H7 (cell line): Measurements from ENCODE around the genes CNDP2, CNDP1 and ZNF236.

DNA sequence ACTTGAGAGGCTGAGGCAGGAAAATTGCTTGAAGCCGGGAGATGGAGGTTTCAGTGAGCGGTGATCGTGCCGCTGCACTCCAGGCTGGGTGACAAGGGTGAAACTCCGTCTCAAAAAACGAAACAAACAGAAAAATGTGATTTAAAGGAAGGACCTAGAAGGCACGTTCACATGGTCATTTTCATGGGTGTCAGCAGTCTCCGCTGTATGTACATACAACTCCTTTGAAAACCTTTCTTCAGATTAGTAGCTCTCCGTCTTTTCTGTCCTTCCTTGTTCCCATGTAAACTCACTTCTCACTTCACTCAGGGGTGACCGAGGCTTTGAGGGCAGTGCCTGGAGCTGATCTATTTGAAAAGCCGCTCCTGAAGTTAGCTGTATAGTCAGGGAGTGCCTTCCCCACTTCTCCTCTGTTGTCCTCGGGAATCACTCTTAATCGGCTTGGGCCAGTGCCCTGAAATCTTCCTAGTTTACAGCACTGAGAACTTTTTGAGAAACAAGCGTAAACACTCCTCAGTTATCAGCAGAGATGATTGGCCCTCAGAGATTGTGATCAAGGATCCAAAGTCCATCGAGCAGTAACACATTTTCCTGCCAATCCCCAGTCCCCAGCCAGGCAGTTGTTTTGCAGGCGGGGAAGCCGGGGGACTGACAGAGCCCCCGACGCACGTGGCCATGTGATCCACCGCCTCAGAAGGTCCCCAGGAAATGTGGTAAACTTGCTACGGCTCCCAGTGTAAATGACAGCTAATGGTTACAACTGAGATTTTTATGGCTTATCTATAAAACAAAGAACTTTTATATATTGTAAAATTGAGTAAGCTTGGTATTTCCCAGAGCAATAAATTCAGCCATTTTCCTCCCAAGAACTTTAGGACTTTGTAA is 53.2 kb downstream of the C18orf63 start:
- RAMPAGE, long total RNA = no peak

- RAMPAGE, long total RNA = no peak
These were observed 840 bp upstream of the DIPK1C start for GRCh38 chr18:74457641-74458654.

GRCh38 chr18:74496173-74497511 is at the start of gene CNDP2:
Gene CNDP2, plus strand, starts transcription at chr18:74496363.
- RAMPAGE, long total RNA = start-site peak on the plus strand at chr18:74496364-74496394, 383 reads

GRCh38 chr18:74500309-74501036 is 4.3 kb downstream of the CNDP2 start:
- RAMPAGE, long total RNA = no peak

DNA sequence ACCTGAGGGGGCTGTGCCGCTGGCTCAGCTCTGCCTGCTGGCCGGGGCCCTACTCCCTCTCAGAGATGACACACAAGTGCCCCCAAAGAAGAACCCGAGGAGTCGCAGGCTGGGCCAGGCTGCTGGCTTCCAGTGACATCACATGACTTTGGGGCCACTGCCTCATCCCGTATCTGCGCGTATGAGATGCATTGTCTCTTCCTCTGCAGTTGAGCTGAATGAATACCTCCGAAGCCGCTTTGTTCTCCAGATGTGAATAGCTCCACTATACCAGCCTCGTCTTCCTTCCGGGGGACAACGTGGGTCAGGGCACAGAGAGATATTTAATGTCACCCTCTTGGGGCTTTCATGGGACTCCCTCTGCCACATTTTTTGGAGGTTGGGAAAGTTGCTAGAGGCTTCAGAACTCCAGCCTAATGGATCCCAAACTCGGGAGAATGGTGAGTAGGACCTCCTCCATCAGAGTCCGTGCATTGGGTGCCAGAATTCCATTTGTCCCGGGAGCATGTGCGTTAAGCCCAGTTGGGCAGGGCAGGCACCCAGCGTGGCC is at the start of gene CNDP1:
Gene CNDP1, plus strand, starts transcription at position 249 of the 550 bp plus-strand sequence.
- RAMPAGE, long total RNA = no peak

DNA sequence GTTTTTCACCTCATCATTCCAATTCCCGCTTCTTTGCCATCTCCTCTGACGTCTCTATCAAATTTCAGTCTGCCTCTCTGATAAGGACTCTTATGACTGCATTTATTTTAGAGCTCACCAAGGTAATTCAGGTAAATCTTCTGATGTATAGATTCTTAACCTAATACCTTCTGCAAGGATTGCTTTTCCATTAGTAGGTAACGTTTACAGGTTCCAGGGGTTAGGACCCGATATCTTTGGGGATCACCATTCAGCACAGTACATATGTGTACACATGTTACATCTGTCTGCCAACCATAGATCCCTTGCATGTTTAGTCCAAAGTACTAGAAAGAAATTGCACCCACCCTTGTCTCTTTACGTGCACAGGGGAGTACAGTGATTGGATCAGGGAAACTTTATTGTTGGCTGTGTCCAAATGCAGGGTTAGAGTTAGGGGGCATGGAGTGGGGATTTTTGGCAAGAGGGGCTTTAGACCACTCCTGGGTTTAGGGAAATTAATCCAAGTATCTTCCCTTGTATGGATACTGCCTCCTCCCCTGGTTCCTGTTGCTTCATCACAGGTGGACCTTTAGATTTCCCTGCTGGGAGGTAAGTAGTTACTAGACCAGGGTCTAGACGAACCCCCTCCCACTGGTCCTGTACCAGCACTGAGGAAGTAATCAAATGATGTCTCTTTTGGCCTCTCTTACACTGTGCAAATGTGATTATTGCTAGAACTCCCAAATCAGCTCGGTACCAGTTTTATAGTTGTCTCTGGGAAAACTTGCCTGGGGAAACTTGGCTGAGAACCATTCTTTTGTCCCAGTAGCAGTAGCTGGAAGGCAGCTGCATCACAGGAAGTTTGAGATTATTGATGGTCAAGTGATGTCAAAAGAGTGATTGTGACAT is 142.8 kb downstream of the ZNF407 start:
- RAMPAGE, long total RNA = no peak

GRCh38 chr18:74861954-74862493 is 264.4 kb downstream of the ZNF407 start:
- RAMPAGE, long total RNA = no peak

GRCh38 chr18:75063911-75064166 is 145.1 kb downstream of the PTGR3 start:
- RAMPAGE, long total RNA = no peak

- RAMPAGE, long total RNA = no peak
These were observed 800 bp downstream of the PTGR3 start for GRCh38 chr18:75207880-75208797.

- RAMPAGE, long total RNA = no peak
These were observed 57.2 kb downstream of the TSHZ1 start for GRCh38 chr18:75267818-75268123.

GRCh38 chr18:76348358-76348721 is 146.7 kb downstream of the ZNF516 start:
- RAMPAGE, long total RNA = no peak

- RAMPAGE, long total RNA = no peak
These were observed 123.5 kb downstream of the ZNF516 start for GRCh38 chr18:76371333-76372196.

DNA sequence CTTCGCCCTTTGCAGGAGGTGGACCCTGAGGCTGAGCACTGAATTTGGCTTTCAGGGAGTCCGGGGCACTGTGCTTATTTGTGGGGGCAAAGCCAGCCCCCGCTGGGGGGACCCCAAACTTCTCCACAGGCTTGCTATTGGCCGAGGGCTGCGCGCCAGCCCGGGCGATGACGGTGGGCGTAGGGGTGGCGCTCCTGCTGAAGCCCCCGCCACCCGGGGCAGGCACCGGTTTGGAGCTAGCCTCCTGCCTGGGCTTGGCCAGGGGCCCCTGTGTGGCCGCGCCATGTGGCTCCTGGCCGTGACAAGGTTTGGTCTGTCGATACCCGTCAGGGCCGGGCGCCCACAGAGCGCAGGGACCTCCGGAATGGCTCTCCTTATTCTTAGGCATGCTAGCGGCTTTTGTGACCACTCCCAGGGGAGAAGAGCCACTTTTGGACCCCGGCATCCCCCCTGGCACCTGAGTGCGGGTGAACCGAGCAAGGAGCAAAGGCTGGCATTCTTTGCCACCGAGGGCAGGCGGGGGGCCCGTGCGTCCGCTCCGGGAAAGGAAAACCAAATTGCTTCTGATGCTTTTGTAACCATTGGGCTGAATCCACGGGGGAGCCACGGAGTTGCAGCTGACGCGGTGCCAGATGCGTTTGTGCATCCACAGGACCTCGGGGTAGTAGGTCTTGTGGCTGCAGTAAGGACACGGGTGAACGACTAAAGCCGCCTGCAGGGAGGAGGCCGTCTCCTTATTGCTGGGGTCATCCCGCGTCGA is 115.7 kb downstream of the ZNF516 start:
- RAMPAGE, long total RNA = no peak

DNA sequence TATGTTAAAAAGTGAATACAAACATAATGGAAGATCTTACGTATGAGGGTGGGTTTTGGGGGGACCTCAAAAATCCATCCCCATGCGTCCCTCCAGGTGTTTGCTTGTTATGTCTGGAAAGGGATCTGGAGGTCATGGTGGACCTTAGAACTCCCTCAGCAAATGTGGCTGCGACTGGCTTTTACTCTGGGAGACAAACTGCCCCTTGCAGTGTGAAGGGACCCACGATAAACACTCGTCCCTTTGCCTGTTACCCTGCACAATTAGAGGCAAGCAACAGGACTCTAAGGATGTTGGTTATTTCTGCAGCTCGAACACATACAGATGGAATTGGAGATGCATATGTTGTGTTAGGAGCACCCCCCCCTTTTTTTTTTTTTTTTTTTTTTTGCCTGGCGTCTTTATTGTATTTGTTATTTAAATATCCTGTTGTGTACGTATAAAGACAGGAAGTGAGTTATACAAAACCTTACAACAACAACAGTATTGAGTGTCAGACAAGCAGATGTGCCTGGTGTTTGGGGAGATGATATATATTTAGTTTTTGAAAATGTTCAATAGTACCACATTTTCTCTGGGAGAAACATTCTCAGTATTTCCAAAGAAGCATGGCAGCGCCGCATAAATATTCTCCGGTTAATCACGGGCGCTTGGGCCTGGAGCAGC is 23.0 kb upstream of the ZNF516 start:
- RAMPAGE, long total RNA = no peak

DNA sequence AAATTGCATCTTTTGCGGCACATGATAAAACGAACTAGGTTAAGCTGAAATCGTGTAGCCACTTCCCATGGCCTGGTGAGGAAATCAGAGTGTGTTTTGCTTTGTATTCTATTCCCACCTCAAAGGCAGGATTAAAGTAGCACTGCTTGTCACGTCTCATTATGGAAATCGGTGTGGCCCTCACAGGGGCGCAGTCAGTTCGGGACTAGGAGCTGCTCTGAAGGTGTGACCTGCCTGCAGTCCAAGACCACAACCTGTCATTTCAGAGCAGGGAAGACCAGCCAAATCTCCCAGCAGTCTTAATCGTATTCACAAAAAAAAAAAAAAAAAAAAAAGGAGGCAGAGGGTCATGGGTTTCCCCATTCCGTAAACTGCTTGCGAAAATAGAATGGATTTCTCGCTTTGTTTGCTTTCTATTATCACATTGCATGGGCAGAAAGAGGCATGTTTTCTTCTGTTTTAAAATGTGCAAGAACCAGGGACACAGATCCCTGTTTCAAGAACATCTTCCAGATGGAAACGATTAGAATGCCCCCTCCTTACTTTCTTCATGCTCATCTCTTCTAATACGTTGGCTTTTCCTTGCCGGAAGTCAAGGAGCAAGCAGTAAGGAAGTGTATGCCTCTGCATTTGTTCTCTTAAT is 50.9 kb upstream of the ZNF516 start:
- RAMPAGE, long total RNA = no peak

DNA sequence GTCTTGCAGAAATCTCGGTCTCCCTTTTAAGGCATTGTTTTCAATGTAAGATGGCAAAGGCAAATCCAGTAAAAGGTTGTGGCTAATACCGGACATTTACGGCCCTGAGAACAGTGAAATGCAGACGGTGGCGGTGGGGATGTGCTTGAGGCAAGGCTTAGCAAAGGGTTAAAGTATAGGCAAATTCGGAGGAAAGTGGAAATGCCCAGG is 114.7 kb upstream of the ZNF236 start:
- RAMPAGE, long total RNA = no peak

DNA sequence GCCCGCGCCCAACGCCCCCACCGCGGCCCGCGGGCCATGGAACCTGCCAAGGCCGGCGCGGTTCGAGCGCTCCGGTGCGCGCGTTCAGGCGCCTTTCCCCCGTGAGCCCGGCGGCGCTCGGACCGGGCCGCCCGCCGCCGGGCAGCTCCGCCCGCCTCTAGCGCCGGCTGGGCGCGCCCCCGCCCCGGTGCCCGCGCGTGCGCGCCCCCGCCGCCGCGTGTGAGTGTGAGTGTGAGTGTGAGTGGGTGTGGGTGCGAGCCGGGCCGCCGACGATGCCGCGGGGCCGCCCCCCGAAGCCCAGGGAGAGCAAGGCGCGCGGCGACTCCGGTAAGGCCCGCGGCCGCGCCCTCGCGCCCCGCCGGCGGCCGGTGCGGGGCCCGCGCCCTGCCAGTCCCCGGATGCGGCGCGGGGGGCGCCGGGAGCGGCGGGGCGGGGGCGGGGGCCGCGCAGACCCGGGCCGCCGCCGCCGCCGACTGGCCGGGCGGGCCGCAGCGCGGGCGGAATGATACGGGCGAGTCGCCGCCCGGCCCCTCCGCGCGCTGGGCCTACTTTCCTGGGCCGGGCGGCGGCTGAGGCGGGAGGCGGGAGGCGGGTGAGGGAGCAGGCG is at the start of gene ZNF236:
Gene ZNF236, plus strand, starts transcription at position 222 of the 607 bp plus-strand sequence.
- RAMPAGE, long total RNA = no peak

DNA sequence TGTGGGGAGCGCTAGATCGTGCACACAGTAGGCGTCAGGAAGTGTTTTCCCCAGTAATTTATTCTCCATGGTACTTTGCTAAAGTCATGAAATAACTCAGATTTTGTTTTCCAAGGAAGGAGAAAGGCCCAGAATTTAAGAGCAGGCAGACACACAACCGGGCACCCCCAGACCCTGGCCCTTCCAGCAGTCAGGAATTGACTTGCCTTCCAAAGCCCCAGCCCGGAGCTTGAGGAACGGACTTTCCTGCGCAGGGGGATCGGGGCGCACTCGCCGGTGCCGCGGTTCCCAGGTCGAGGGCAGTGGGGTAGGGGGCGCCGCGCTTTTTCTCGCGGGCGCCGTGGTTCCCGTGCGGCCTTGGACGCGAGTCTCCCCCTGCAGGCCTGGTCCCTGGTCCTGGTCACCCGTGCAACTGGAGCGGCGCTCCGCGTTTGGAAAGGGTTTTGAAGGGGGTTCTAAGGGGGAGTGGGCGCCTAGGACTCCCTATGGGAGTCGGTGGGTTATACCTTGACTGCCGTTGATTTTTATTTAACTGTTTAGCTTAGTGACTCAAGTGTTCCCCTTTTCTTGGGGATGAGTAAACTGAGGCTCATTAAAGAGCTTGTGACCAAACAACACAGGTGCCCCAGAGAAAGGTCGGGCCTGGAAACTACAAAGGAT is 1.3 kb downstream of the ZNF236 start:
- RAMPAGE, long total RNA = no peak

DNA sequence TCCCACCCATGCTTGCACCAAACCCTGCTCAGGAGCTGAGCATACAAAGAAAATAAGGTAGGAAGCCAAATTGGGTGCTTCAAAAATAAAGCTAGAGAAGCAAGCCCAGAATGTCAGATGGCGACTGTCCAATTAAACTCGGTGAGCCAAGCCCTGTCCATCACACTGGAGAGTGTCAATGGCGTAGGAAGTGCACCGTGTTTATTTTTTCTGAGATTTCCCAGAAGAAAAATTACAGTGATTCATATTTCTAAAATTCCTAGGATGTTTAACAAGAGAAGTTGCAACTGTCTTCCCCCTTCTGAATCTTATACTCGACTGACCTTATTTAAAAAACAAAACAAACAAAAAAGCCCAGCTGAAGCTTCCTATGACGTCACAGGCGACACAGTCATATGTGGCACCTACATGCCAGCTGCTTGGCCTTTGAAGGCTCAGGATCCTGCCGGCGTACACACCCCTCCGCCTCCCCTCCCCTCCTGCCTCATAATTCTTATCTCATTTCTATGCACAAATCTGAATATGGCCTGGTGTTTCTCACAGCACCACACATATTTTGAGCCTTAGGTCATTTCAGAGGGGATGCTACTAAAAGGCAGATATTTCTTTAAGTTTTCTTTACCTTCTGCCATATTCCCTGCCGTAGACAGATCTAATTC is 60.8 kb downstream of the MBP start:
- RAMPAGE, long total RNA = no peak

- RAMPAGE, long total RNA = no peak
These were observed 42.3 kb downstream of the MBP start for GRCh38 chr18:77089939-77091035.